Ovary (tissue), 7 donors: ENCODE data around the genes POTEB2 and GOLGA6L1.

- PRO-cap, 7 experiments, result peak in 1 of 7 experiments; most common minus-strand start chr15:20103659 (in 1)
- RAMPAGE, long total RNA, 2 experiments, result no peak in any of the 2 experiments
Observed at GRCh38 chr15:20103443-20103794, 438.2 kb downstream of the GOLGA6L6 start.

DNA sequence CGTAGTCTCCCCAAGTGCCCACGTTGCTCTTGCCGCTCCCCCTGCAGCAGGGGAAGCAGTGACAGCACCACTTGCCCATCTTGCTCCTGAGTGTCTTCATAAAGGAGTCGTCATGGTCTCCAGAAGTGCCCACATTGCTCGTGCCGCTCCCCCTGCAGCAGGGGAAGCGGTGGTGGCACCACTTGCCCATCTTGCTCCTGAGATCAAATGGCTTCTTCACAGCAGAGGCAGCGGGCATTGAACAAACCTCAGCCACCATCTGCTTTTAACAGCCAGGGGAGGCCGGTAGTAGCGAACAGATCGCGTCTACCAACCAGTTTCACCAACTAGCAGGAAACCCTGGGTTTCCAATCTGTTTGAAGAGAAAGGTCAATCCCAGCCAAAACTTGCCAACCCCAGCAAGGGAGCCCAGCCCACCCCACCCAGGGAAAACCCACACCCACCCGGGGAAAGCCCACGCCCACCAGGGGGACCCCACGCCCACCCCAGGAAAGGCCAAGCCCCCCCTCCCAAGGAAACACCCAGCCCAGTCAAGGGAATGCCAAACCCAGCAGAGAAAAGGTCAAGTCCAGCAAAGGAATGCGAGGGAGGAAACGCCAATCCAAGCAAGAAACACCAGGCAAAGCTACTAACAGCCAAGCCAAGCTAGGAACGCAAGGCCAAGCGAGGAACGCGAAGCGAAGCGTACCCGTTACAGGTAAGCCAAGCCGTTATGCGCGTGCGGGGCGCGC, at the start of gene POTEB2:
TSS of gene POTEB2 (minus strand) at position 292 of the 731 bp plus-strand sequence.
- PRO-cap, 7 experiments, result no peak in any of the 7 experiments
- RAMPAGE, long total RNA, 2 experiments, result no peak in any of the 2 experiments

DNA sequence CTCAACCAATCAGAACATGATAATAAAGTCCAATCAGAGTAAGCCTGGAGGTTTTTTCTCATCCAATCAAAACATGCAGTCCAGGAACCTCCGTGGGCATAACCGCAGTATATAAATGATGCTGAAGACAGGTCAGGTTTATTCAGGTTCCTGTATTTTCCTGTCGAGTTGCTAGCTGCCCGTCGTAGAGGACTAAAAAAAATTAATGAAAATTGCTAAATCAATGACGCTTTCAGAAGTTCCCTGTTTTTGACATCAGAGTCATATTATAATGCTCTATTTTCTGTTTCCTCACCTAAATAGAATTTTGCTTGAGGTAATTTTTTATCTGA, 177.3 kb downstream of the POTEB3 start:
- PRO-cap, 7 experiments, result no peak in any of the 7 experiments
- RAMPAGE, long total RNA, 2 experiments, result no peak in any of the 2 experiments

- PRO-cap, 7 experiments, result no peak in any of the 7 experiments
- RAMPAGE, long total RNA, 2 experiments, result no peak in any of the 2 experiments
Observed at GRCh38 chr15:21344963-21345412, 95.3 kb downstream of the POTEB3 start.

- PRO-cap, 7 experiments, result no peak in any of the 7 experiments
- RAMPAGE, long total RNA, 2 experiments, result no peak in any of the 2 experiments
Observed at GRCh38 chr15:22572887-22573274, 114.2 kb downstream of the GOLGA6L22 start.

DNA sequence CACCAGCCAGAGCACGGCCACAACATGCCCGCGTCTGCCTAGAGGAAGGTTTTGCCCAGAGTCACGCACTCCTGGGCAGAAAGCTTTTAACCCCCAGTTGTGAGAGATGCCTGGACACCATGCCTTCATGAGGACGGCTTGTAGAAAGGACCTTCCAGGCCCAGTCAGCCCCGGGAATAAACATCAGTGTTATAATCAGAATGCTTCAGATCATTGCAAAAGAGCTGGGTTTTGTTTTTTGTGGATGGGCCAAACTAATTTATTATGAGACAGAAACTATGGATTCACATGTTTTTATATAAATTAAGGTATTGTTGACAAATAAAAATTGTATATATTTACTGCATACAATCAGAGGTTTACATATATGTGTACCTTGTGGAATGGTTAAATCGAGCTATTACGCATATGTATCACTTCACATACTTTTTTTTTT, 16.4 kb downstream of the CYFIP1 start:
- PRO-cap, 7 experiments, result peak in 1 of 7 experiments; most common minus-strand start position 178 of the sequence (in 1)
- RAMPAGE, long total RNA, 2 experiments, result no peak in any of the 2 experiments

GRCh38 chr15:23136555-23137041, at the start of gene GOLGA6L1:
TSS of gene GOLGA6L1 (minus strand) at chr15:23136822.
- PRO-cap, 7 experiments, result no peak in any of the 7 experiments
- RAMPAGE, long total RNA, 2 experiments, result no peak in any of the 2 experiments

GRCh38 chr15:23303334-23303586, 30.7 kb downstream of the GOLGA6L26 start:
- PRO-cap, 7 experiments, result no peak in any of the 7 experiments
- RAMPAGE, long total RNA, 2 experiments, result no peak in any of the 2 experiments

DNA sequence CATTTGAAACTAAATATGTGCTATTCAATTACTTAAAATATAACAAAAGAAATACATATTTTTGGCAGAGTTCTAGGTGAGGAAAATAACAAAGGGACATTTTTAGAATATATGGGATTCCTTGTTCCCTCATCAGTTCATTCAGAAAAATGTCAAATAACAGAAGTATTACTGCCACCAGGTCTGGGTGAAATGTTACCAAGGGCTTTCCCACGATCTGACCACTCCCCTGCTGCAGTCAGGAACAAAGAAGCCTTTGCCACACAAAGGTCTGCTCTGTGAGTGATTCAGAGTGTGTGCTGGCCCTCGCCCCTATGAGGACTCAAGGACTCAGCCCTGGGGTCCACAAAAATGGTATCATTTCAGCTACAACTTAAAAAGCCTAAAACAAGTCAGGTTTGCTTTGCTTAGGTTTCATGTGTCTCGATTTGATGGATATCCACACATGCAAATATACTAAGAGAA, 5.0 kb downstream of the MKRN3 start:
- PRO-cap, 7 experiments, result no peak in any of the 7 experiments
- RAMPAGE, long total RNA, 2 experiments, result no peak in any of the 2 experiments

- PRO-cap, 7 experiments, result no peak in any of the 7 experiments
- RAMPAGE, long total RNA, 2 experiments, result no peak in any of the 2 experiments
Observed at GRCh38 chr15:23897505-23898074, 210.5 kb upstream of the NDN start.

DNA sequence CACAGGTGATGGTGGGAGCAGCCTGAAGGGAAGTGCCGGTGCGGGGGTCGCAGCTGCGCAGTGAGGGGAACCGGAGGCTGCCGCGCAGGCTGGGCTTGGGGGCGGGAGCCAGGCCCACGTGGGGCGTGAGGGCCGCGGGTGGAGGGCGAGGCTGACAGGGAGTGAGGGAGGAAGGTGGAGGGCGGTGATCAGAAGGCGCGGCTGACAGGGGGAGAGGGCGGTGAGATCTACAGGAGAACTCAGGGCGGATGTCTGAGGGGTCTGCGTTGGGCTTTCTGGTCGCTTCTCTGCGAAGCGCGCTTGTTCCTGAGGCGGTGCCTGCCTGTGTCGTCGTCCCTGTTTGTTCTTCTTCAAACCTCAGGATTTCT, 414.6 kb upstream of the NPAP1 start:
- PRO-cap, 7 experiments, result peak in 5 of 7 experiments; most common plus-strand start position 191 of the sequence (in 5)
- RAMPAGE, long total RNA, 2 experiments, result no peak in any of the 2 experiments

DNA sequence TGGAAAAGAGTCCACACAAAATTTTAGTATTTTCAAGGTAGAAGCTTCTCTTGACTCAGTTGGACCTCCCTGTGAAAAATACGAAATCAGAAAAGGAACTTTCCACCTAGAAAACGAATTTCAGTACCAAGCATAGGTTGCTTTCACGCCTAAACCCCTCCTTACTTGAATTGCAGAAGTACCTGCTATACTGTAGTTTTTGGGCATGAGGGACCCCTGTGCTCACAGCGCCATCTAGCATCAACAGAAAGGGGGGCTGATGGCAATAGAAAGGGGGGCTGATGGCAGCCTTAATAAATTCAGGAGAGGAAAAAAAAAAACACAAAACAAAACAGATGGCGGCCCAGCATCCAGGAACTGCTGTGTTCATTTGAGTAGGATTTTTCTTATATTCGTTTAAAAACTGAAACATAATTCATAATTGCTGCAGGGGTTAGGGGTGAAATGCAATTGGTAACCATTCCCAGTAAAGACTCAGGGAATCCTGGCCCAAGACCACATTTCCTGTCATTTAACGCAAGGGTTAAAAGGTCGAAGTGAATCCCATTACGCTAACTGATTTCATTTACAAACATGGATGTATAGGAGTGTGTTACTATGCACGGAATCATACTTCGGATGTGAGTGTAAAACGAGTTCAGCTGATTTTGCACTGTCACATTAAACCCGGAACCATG, 96.8 kb downstream of the NPAP1 start:
- PRO-cap, 7 experiments, result no peak in any of the 7 experiments
- RAMPAGE, long total RNA, 2 experiments, result no peak in any of the 2 experiments

DNA sequence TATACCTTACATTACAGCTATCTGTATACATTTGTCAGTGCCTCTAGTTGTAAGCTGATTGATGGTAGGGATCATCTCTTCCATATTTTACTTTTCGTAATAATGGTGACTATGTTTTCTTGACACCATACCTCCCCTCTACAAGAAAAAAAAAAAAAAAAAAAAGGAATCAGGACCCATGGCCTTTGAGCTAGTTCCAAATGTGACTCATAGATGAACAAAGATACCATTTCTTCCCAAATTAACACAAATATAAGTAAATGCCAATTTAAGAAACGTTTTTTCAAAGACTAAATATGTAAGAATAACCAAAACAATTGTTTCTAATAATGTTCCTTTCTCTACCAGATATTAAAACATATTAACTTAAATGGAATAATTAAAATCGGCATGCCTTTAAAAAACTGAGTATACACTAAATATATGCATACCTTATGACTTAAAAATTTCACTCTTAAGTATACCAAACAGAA, 23.1 kb downstream of the UBE3A start:
- PRO-cap, 7 experiments, result no peak in any of the 7 experiments
- RAMPAGE, long total RNA, 2 experiments, result no peak in any of the 2 experiments

GRCh38 chr15:25515965-25516188, 77.1 kb upstream of the UBE3A start:
- PRO-cap, 7 experiments, result no peak in any of the 7 experiments
- RAMPAGE, long total RNA, 2 experiments, result no peak in any of the 2 experiments

DNA sequence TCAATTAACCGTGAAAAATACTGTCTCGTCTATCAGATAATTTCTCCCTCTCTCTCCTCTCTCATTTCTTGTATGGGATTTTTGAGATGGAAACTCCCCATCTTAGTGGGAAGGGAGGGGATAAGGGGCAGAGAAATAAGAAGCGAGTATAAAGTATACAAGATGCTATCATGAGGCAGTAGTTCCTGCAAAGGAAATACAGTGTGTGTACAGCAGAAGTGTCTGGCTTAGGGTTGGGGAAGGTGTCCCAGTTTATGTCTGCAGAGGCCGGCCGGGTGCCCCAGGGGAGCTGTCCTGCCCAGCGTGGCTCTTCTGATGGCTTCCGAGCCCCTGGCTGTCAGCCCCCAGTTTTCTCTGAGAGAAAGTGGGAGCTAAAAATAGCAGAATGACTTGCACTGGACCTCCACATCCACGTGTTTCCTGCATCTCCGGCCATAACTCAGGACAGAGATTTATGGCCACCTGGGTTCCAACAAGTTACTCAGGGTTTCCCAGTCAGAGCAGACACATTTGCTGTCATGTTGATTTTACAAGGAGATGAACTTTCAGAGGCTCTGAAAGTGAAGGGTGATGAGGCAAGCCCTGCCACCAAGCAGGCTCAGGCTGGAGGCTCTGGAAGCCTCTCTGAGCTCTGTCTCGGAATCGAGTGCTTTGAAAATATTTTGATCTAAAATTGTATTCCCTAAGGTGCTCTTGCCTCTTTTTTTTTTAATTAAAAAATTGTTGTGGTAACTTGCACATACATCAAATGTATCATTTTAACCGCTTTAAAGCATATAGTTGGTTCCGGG, 192.0 kb downstream of the ATP10A start:
- PRO-cap, 7 experiments, result no peak in any of the 7 experiments
- RAMPAGE, long total RNA, 2 experiments, result no peak in any of the 2 experiments

- PRO-cap, 7 experiments, result peak in 6 of 7 experiments; most common plus-strand start chr15:25850567 (in 3); most common minus-strand start chr15:25850572 (in 4)
- RAMPAGE, long total RNA, 2 experiments, result no peak in any of the 2 experiments
Observed at GRCh38 chr15:25849969-25851151, 12.8 kb downstream of the ATP10A start.

GRCh38 chr15:25853106-25853536, 10.0 kb downstream of the ATP10A start:
- PRO-cap, 7 experiments, result no peak in any of the 7 experiments
- RAMPAGE, long total RNA, 2 experiments, result no peak in any of the 2 experiments

DNA sequence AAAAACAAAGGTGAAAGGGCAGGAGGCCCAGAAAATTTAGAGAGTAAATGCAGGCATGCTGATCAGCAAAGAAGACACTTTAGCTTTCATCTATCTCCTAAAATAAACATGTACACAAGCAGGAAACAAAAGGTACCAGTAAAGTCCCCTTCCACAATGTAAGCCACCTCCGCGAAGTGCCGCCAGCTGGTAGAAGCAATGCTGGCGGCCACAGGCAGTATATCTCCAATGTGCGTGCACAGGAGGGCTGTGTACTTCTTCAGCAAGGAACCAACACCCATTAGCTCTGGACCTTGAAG, 75.4 kb downstream of the HERC2 start:
- PRO-cap, 7 experiments, result no peak in any of the 7 experiments
- RAMPAGE, long total RNA, 2 experiments, result no peak in any of the 2 experiments

DNA sequence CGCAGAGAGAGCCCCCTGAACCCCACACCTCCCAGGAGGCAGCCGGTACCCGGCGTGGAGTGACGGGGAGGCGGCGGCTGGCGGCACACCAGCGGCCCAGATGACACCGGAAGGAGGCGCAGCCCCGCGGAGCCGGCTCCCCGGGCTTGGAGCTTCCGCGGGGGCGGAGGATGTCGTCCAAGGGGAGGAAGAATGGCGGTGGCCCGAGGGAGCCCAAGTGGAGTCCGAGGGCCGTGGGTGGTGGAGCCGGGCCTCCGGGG, 166.2 kb downstream of the NSMCE3 start:
- PRO-cap, 7 experiments, result peak in 2 of 7 experiments; most common plus-strand start position 166 of the sequence (in 1); most common minus-strand start position 102 of the sequence (in 1)
- RAMPAGE, long total RNA, 2 experiments, result no peak in any of the 2 experiments

DNA sequence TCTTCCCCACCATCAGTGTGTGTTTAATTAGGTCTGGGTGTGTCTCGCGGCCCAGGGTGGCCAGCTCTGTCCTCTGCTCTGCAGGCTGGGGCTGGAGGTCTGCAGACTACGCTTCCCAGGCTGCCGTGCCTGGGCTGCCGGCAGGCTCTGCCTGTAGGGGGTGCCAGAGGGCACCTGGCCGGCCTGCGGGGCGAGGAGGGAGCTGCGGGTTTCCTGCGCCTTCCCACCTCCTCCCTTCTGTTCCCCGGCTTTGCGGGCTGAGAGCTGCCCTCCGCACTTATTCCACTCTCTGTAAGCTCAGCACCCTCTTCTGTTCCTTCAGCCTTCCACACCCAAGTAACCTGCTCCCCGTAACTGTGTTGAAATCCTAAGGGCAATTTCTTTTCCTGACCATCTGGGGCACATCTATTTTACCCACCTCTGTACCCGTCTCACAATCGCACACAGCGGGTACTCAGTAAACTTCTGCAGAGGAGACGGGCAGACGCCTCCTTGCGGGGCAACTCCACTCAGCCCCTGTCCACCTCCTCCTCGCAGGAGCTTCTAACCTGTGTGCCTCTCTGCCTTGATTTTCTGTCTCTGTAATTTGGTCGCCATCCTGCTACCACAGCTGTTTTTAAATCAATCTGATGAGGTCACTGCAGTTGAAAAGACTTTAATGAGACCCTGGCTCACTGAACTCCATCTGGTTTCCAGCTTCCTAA, 129.6 kb downstream of the NSMCE3 start:
- PRO-cap, 7 experiments, result no peak in any of the 7 experiments
- RAMPAGE, long total RNA, 2 experiments, result no peak in any of the 2 experiments